GM23248 (cell line): Measurements from ENCODE around the gene TNS3.

- RAMPAGE, long total RNA = no peak
These were observed 6.4 kb upstream of the IGFBP1 start for GRCh38 chr7:45881712-45882488.

GRCh38 chr7:46220152-46220634 lies 299.1 kb upstream of the IGFBP3 start:
- RAMPAGE, long total RNA = no peak

DNA sequence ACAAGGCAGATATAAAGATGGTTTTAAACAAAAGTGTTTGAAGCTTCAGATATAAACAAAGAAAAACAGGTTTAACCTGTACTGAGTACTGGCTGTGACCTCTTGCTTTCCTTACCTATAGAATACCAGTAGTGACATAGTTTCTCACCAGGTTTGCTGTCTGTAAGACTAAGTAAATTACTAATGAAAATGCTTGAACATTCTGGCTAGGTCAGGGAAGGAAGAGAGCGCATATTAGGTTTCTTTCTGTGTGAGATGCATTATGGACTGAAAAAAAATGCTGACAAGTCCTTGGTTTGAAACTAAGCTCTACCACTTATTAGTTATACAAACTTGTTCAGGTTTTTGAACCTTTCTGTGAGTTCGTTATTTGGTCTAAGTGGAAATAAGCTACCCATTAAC lies 360.2 kb upstream of the IGFBP3 start:
- RAMPAGE, long total RNA = no peak

DNA sequence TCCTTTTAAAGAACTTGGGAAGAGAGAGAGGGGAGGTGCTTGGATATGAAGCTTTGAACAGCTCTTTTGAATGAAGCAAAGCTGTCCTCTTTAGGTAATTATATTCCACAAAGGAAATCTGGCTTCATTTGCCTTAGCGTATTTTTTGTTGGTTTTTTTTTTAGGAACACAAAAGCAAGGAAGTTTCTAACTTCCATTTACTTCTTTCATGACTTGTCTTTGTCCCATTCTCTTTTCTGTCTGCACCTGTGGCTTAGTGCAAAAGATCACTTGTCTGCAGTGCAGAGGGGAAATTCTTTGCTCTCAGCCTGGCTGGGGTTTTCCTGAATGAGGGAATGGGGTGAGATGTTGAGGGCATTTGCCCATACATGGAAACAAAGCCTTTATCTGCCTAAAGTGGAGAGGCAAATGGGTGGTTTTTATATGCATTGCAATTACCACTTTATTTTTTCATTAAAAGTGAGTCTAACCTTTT lies 361.0 kb upstream of the IGFBP3 start:
- RAMPAGE, long total RNA = no peak

DNA sequence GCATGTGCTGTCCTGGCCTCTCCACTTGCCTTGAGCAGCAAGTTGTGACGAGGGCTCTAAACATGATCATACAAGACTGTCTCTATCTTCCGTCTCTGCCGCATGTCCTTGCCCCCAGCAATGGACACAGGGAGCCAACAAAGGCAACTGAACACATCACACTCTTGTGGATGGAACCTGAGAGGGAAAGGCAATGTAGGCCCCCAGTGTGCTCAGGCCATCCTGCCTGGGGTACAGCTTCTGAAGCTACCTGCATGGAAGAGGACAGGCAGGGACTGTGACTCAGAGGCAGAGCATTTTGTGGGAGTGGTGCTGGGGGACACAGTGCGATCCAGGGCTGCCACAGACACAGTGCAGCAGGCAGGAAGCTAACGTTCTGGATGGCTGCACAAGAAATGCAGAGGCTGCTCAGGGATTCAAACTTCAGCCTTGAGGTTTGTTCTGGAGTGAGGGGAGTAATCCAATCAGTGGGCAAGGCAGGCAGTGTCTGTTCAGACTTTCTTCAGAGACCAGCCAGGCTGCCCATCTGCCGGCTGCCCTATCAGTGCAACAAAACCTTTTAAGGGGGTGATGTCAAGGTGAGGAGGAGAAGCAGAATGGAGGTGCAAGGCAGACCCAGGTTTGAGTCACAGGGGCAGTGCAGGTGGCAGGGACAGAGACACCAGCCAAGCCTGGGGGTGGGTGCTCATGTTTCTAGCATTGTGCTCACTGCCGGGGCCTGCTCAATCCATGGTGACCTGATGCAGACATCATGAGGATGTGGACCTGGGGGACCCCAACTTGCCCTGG lies 648.1 kb upstream of the IGFBP3 start:
- RAMPAGE, long total RNA = no peak

GRCh38 chr7:46678099-46678633 lies 757.1 kb upstream of the IGFBP3 start:
- RAMPAGE, long total RNA = no peak

- RAMPAGE, long total RNA = no peak
These were observed 809.2 kb downstream of the TNS3 start for GRCh38 chr7:46772656-46773148.

DNA sequence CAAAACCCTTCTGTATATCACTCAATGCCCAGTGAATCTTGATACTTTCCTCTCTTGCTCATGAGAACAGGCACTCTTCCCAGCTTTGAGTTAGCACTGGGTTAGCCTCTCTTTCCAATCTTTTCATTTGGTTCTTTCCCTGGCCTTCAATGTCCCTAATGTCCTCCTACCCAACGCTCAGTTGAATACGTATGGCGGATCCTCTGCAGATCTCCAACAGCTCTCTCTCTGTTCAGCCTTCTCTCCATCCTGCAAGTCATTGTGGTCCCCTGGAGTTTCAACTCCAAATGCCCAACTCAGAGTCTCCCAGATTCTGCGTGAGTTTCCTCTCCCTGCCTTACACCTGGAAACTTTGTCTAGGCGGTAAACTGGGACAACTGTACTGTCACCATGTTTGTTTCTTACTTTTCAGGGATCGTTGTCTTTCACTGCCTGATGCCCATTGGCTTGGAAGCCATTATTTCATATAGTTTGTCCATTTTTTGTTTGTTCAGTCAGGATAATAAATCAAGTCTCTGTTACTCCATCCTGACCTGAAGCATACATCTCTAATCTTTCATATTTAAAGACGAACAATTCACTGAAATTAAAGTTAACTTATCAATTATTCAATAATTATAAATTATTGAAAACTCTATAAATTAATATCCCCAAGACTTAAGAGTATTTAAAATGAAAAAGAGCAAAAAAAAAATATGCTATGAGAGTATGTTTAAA lies 273.0 kb downstream of the TNS3 start:
- RAMPAGE, long total RNA = no peak

DNA sequence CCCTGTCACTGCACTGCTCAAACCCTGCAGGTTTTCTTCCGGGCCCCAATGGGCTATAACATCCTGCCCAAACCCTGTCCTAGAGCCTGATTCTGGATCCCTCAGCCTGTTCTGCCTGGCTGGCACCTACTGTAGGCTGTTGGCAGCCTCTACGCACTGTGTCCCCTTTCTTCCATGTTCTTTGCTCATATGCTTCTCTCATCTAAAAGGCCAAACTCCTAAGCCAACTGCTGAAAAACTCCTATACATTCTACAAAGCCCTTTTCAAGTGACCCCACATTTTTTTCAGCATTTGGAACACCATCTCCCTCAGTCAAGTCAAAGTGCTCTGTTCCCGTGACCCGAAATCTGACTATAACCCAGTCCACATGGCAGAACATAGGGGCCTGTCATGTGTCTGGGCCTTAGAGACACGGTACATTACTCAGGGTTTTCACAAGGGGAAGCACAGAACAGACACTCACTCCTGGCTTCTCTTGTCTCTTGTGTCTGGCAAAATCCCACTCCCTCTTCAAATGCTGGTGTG lies 253.1 kb downstream of the TNS3 start:
- RAMPAGE, long total RNA = no peak

DNA sequence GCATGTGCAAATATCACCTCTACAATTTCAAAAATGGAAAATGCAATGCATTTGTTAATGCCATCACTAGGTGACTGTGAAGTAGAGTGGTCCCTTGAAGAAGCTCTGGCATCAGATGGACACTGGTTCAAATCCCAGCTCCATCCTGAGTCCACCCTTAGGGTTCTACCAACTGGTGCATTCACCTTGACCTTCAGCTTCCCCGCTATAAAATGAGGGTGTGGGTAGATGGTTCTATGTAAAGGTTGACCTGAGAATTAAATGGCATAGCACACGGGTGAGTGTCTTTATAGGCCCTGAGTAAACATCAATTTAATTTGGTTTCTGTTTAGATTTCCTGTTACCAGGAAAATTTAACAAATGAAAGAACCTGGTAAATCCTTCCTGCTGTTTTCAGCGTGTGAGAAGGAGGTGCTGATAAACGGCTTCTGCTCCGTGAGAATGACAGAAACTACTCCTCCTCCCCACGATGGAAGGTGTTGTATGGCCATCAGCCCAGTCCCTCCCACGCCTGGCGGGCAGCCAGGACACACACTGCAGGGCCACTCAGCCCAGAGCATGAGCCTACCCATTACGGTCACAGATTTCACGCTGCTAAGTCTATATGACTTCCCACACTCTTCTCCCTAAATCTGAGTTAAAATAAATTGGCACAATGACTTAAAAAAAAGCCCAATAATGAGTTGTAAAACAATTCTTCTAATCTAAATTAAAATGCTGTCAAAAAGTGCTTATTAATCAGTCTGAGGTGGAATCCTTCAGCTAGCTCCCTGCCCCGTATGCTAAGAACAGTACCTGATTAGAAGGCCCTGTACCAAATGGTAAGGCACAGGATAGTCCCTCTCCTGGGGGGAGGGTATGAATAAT lies 210.0 kb downstream of the TNS3 start:
- RAMPAGE, long total RNA = no peak

- RAMPAGE, long total RNA = no peak
These were observed 99.8 kb downstream of the TNS3 start for GRCh38 chr7:47481879-47482663.

DNA sequence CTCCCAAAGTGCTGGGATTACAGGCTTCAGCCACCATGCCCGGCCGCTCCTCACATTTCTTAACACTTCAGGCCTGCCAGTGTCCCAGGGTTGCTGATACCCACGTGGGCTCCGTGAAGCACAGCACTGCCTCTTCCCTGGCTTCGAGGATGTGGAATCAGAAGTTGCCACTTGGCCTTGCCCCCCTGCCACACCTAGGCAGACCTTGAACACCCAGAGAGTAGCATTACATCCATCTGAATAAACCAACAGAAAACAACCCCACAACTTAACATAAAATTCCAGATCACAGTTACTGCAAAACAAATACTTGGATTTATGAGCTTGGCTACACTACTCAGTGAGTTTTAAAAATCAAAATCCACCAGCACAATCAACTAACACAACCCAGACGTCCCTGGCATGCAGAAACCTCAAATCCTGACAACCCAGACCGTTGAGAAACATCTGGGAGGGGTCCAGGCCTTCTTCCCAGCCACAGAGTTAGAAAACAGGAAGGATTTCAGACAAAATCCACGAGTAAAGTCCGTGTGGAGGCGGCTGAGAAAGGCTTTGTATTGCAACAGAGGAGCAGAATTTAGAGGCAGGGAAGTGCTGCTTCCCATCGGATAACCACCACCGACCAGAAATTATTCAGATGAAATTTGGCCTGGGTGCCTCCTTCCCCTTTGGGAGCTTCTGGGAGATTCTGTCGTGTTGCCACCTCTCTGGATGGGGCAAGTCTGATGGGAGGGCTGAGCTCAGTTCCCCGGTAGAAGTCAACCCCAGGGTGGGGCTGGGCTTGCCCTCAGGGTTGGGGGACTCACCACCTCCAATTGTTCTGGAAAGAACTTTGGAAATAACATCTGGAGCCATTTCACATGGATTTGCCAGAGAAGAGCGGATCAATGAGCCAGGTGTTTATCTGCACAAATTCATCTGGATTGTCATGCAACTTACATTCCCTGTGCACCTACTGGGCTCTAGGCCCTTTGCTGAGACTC lies 61.5 kb downstream of the TNS3 start:
- RAMPAGE, long total RNA = no peak

DNA sequence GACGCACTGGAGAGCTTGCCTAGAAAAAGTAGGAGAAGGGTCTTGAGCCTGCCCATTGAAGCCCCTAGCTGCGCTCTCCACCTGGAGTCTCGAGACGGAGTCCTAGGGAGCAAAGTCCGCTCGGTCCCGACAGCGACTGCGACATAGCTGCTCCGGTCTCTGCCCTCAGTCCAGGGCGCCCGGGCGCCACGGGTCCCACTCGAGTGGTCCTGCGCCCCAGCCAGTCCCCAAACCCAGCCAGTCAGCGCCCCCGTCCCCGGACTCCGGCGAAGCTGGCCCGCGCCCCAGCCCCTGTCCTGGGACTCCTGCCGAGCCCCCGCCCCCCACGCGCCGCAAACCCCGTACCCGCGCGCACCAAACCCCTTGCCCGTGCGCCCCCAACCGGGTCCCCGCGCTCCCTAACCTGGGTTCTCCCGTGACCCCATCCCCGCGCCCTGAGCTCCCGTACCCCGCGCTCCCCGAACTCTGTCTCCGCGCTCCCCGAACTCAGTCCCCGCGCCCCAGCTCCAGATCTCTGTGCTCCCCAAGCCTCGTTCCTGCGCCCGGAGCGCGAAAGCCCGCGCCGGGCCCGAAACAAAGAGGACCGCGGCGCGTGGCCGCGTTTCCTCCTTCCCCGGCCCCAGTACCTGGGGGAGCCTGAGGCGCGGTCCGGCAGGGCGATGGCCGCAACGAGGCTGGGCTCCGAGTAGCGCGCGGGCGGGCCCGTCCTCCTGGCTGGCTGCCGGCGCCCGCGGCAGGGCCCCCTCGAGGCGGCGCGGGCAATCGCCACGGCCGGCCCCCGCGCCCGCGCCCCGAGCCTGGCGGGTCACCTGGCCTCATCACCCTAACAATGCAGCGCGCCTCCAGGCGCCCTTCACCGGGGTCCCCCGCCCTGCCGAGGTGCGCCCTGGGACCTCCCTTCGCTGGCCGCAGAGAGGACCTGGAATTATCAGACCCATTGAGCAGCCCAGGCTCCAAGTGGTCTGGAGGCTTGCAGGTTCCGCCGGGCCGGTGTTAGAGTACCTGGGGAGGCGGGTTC lies at the start of gene TNS3:
TNS3 (minus strand) TSS at position 687 of the 1,018 bp plus-strand sequence.
- RAMPAGE, long total RNA = no peak

- RAMPAGE, long total RNA = no peak
These were observed 89.0 kb upstream of the TNS3 start for GRCh38 chr7:47670627-47671660.

DNA sequence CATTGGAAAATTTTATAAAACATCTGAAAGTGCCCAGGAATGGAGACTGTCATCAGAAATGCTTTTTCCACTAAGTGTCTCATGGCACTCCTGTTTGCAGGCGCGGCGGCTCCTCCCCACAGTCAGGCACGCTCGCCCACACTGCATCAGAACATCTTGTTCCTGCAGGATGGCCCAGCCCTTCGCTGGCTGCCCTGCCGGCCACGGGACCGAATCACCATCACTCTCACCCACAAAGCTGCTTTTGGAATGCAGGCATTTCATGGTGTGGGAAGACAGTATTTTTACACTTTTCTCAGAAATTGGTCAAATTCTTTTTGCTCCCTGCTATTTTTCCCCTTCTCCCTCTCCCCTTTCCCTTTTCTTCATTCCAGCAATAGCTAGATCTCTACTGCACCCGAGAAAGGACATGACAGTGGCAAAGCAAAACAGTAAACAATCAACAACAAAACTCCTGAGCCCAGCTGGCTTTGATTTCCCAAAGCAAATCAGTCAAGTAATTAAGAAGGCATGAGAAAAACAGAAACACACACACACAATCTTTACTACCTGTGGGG lies 176.1 kb upstream of the TNS3 start:
- RAMPAGE, long total RNA = no peak

DNA sequence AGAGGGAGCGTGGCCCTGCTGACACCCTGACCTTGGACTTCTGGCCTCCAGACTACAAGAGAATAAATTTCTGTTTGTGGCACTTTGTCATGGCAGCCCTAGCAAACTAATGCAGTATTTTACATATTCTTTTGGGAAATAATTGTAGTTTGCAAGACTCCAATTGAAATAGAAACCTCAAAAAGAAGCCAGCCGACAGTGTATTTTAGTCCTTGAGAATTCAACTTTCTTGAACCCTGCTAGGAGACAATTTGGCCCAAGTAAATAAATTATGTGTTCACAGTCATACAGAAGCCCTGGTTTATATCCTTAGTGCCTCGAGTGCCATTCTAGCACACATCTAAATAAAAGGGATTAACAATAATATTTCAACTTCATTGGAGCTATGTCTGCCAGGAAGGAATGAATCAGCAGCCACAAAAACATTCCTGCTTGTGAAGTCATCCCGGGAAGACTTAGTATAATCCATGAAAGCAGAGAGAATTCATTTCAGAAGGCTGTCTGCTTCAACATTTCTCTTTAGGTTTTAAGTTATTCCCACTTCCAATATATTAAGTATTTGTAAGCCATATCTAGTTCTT lies 164.4 kb downstream of the PKD1L1 start:
- RAMPAGE, long total RNA = no peak

DNA sequence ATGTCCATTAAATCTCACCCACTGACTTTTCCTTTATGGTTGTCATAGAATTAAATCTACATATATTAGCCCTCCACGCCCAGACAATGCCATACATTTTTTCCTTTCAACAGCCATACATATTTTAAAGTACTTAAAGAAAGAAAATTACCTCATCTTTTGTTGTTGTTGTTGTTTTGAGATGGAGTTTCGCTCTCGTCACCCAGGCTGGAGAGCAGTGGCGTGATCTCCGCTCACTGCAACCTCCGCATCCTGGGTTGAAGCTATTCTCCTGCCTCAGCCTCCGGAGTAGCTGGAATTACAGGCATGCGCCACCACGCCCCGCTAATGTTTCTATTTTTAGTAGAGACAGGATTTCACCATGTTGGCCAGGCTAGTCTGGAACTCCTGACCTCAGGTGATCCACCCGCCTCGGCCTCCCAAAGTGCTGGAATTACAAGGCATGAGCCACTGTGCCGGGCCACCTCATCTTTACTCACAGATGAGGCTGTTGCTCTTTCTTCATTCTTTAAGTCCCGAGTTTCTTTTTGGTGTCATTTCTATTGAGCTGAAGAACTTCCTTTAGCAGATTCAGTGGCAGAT lies 20.7 kb upstream of the HUS1 start:
- RAMPAGE, long total RNA = no peak

GRCh38 chr7:48813834-48814281 lies 110.5 kb upstream of the CDC14C start:
- RAMPAGE, long total RNA = no peak

- RAMPAGE, long total RNA = no peak
These were observed 684 bp downstream of the VWC2 start for GRCh38 chr7:49774148-49774495.

DNA sequence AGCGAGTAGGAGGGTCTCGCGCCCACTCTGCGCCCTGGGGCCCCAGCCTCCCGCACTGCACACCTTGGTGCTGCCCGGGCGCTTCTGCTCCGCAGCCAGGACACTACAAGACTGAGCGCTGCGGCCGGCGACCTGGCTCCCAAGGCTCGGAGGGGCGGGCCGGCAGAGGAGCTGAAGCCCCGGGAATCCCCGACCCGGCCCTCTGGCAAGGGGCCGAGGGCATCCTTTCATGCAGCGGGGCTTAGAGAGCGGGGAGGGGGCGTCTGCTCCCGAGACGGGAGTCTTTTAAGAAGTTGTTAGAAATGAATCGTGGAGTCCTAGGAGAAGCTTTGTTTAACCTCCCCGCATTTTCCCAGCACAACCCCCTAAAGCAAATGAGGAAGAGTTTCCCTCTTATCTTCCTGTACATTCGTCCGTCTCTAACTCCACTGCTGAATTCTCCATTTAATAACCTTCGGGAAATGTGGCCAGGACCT lies 1.1 kb downstream of the VWC2 start:
- RAMPAGE, long total RNA = no peak